Testis (tissue), 5 donors: ENCODE measurements around a stretch of chr22.

- PRO-cap, 3 experiments, result no peak in any of the 3 experiments
- RAMPAGE, long total RNA, 2 experiments, result no peak in any of the 2 experiments
- RRBS, result no CpG with 5 or more reads among the region's 5 CpGs
Measured at GRCh38 chr22:25349880-25350426, 130.5 kb downstream of the CRYBB2 start.

- PRO-cap, 3 experiments, result no peak in any of the 3 experiments
- RAMPAGE, long total RNA, 2 experiments, result no peak in any of the 2 experiments
- RRBS, result no CpG with 5 or more reads among the region's 9 CpGs
Measured at GRCh38 chr22:25374227-25374905, 154.9 kb downstream of the CRYBB2 start.

DNA sequence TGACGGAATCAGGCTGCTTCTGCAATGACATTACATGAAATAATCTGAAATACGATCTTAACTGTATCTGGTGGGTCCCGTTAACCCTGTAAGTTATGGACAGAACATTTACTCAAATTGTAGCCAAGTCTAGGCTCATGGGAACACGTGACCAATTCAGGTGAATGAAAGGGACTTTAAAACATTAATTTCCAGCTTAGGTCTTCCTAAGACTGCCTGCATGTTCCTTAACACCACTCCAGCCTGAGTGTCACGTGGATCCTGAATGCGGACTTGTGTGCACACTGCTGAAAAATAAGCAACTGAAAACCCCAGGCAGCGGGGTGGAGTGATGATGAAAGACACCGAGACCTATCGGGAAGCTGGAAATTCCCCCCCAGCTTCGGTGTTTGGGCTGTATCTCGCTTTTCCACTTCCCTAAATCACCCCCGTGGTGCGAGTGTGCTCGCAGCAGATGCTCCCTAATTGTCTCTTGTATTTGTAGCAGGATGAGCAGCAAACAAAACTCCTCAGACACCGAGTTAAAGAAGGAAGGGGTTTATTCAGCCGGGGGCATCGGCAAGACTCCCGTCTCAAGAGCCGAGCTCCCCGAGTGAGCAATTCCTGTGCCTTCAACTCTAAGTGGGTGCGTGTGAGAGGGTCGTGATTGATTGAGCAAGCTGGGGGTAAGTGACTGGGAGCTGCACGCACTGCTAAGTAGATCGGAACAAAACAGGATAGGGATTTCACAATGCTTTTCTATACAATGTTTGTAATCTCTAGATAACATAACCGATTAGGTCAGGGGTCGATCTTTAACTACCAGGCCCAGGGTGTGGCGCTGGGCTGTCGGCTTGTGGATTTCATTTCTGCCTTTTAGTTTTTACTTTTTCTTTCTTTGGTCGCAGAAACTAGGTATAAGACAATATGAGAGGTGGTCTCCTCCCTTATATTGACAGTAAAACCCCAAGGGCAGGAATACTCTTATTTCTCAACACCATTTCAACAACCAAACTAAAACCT is 144.8 kb upstream of the GRK3 start:
- PRO-cap, 3 experiments, result no peak in any of the 3 experiments
- RAMPAGE, long total RNA, 2 experiments, result start-site peak on the plus strand in 1 of 2 experiments, centred at position 488 of the sequence, 8 reads per replicate
- RRBS, result no CpG with 5 or more reads among the region's 29 CpGs

GRCh38 chr22:25482196-25482752 is 82.2 kb upstream of the GRK3 start:
- PRO-cap, 3 experiments, result peak in 1 of 3 experiments; most common minus-strand start chr22:25482461 (in 1)
- RAMPAGE, long total RNA, 2 experiments, result no peak in any of the 2 experiments
- RRBS, result no CpG with 5 or more reads among the region's 5 CpGs

DNA sequence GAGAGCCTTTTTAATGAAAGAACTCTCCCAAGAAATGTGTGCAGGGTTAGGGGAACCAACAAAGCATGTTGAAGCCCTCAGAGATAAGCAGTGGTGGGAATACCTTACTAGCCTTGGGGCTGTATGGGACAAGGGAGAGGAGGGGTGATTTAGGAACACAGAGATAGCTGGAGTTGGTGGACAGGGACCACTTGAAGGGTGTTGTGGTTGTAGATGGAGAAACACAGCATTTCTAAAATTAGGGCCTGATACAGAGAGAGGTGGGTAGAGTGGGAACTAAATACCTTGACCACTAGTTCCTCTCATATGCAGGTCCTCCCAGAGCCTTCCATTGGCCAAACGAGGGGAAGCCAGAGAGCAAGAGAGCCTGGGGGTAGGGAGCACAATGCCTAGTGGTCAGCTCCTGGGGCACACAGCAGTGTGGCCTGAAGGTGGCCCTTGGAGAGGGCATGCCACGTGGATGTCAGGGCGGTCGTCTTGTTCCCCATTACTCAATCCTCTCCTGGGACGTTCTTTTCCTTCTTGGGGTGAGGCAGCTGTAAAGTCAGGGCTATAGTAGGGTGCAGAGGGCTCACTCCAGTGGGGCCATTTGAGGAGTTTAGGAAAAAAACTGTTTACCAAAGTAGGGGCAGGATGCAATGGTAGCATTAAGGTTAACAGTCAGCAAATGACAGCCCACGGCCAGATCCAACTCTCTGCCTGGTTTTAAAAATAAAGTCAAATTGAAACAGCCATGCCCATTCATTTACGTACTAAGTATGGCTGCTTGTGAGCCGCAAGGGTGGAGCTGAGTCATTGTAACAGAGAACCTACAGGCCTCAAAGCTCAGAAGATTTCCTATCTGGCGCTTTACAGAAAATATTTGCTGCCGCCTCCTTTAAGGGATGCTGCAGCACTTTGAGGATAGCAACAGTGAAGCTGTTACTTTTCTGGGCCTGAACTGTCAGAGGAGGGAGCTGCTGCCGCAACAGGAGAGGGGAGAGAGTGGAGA is 7.5 kb downstream of the MYO18B start:
- PRO-cap, 3 experiments, result no peak in any of the 3 experiments
- RAMPAGE, long total RNA, 2 experiments, result no peak in any of the 2 experiments
- RRBS, result no CpG with 5 or more reads among the region's 11 CpGs

GRCh38 chr22:26032303-26032562 is 137.0 kb upstream of the SEZ6L start:
- PRO-cap, 3 experiments, result peak in 2 of 3 experiments; most common minus-strand start chr22:26032435 (in 2)
- RAMPAGE, long total RNA, 2 experiments, result no peak in any of the 2 experiments
- RRBS, result no CpG with 5 or more reads among the region's 2 CpGs

DNA sequence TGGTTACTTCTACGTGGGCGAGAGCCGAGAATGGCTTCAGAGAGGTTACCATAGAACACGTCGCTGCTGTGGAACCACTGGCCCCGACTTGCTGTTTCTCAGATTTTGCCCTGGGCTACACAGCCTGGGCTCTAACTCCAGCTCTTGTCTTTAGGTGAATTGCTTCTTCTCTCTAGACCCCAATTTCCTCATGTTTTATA is 80.6 kb upstream of the SEZ6L start:
- PRO-cap, 3 experiments, result no peak in any of the 3 experiments
- RAMPAGE, long total RNA, 2 experiments, result no peak in any of the 2 experiments
- RRBS, result no CpG with 5 or more reads among the region's 6 CpGs

- PRO-cap, 3 experiments, result peak in 1 of 3 experiments; most common plus-strand start chr22:26428706 (in 1)
- RAMPAGE, long total RNA, 2 experiments, result no peak in any of the 2 experiments
- RRBS, result no CpG with 5 or more reads among the region's 16 CpGs
Measured at GRCh38 chr22:26428354-26428740, 713 bp upstream of the ASPHD2 start.

DNA sequence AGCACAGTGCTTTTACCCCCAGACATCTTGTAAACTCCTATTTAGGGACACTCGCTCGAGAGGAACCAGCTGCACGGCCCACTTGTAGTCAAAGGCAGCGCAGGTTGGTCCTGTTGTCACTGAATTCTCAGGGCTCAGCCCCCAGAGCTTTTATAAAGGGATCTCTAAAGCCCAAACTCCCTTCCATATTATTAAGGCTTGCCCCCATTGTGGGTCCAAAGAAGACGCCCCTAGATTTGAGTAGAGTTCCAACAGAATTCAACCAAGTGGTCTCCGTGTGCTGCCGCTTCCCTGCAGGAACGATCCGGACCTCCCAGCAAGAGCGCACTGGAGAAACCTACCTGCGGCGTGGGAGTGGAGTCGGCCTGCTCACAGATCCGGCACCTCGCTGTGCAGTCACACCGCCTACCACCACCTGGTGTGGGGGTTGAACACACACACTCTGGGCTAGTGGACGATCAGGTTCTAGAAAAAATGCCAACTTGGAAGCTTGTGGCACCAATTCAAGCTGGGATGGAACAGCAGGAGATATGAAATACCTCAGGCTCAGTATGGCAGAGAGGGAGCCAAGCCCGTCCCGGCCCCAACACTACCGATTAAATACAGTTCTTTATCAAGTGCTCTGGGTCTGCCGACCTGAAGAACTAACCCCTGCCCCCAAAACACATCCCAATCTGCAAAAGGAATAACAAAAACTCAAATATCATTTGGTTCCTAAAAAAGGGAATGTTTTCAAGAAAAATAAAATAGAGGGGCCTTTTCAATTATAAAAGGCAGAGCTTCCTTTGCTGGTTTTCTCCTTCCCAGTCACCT is 23.6 kb downstream of the ASPHD2 start:
- PRO-cap, 3 experiments, result no peak in any of the 3 experiments
- RAMPAGE, long total RNA, 2 experiments, result no peak in any of the 2 experiments
- RRBS, result 94% methylated on average over 6 of the region's 21 CpGs

GRCh38 chr22:26464156-26464694 is 19.4 kb downstream of the HPS4 start:
- PRO-cap, 3 experiments, result no peak in any of the 3 experiments
- RAMPAGE, long total RNA, 2 experiments, result no peak in any of the 2 experiments
- RRBS, result no CpG with 5 or more reads among the region's 11 CpGs

DNA sequence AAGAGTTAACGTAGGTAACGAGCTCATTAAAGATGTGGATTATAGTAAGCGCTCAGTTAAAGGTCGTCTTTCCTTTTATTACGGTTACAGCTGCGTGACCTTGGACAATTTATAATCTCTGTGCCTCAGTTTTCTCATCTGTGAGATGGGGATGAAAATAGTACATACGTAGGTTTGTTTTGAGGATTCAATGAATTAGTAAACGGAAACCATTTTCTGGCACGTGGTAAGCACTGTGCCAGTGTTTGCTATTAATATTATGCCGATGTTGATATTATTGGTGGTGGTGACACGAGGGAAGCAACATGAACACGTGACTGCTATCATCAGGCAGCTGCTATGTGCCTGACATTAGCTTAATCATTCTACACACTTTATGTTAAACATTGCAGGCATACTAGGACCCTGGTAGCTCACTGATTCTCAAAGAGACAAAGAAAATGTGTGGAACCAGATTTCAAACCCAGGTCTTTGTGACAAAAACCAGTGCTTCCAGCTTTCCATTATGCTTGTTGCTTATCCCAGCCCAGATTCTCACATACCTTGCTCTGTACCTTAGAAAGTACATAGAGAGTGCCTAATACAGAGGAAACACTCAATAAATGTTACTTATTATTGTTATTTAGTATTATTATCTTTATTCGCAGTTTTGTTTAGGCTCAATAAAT is 670 bp downstream of the SRRD start:
- PRO-cap, 3 experiments, result no peak in any of the 3 experiments
- RAMPAGE, long total RNA, 2 experiments, result no peak in any of the 2 experiments
- RRBS, result no CpG with 5 or more reads among the region's 13 CpGs

DNA sequence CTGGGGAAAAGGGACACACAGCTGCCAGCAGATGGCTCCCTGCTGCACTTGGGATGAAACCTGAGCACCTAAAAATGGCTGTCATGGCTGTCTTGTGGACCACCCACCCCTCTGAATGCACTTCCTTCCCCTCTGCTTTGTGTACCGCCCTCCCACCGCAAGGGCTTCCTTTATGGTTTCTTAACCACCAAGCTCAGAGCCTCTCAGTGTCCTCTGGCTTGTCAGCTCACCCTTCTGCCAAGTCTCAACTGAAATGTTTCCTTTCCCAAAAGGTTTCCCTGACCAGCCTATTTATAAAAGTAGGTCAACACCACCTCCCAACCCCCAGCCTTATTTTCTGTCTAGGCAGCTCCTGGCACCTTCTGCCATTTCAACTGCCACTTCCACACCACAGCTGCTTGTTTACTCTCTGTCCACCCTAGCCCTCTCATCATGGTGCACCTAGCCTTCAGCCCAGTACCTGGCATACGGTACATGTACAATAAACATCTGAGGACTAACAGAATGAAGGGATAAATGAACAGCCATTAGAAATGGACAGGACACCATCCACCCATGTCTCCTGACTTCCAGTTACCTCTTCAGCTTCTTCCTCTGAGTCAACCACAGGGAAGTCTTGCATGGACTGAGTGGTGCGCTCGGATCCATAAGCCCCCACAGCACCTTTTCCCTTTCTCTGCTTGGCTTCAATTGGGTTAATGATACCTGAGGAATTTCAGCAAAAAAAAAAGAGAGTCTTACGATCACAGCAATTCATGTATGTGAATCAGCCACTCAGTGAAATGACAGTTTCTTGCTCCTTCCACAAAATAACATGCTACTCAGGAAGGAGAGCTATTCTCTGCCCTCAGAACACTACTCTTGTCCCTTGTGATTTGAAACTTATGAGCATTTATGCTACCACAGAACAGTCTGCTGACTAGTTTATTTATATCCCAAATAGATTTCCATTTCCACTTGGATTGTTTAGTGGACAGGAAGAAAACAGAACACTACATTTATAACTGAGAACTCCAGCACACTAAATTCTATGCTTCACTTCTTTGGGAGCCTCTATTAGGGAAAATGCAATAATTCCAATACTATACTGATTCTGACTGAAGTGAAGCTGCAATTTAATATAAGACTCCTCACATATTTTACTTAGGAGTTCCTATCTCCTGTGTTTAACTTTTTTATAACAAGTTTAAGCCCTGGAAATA is 8.8 kb downstream of the TFIP11 start:
- PRO-cap, 3 experiments, result peak in 2 of 3 experiments; most common plus-strand start position 633 of the sequence (in 2)
- RAMPAGE, long total RNA, 2 experiments, result no peak in any of the 2 experiments
- RRBS, result no CpG with 5 or more reads among the region's 6 CpGs

DNA sequence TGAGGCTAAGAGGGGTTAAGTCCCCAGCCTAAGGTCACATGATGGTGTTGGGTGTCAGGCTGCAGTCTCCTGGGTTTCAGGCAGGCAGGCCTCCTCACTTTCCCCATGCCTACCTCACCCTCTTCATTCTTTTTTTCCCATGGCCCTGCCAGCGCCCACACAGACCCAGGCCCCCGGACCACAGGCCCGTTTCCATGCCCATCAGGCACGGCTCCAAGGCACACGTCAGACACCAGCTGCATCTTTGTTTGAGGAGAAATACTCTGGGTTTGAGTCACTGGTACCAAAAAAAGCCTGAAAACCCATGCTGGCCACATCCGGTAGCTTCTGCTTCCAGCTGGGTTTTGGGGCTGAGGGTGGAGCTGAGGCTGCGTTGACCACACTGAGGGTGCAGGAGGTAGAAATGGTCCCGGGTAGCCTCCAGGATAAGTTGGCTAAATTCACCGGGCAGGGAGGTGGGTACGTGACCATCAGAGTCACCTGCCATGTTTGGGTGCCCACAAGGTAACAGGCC is 7.6 kb downstream of the CRYBB1 start:
- PRO-cap, 3 experiments, result no peak in any of the 3 experiments
- RAMPAGE, long total RNA, 2 experiments, result no peak in any of the 2 experiments
- RRBS, result 86% methylated on average over 2 of the region's 10 CpGs

- PRO-cap, 3 experiments, result no peak in any of the 3 experiments
- RAMPAGE, long total RNA, 2 experiments, result no peak in any of the 2 experiments
- RRBS, result no CpG with 5 or more reads among the region's 12 CpGs
Measured at GRCh38 chr22:26642601-26643542, 21.1 kb downstream of the CRYBA4 start.

GRCh38 chr22:26646173-26646522 is 24.4 kb downstream of the CRYBA4 start:
- PRO-cap, 3 experiments, result no peak in any of the 3 experiments
- RAMPAGE, long total RNA, 2 experiments, result no peak in any of the 2 experiments
- RRBS, result no CpG with 5 or more reads among the region's 4 CpGs

DNA sequence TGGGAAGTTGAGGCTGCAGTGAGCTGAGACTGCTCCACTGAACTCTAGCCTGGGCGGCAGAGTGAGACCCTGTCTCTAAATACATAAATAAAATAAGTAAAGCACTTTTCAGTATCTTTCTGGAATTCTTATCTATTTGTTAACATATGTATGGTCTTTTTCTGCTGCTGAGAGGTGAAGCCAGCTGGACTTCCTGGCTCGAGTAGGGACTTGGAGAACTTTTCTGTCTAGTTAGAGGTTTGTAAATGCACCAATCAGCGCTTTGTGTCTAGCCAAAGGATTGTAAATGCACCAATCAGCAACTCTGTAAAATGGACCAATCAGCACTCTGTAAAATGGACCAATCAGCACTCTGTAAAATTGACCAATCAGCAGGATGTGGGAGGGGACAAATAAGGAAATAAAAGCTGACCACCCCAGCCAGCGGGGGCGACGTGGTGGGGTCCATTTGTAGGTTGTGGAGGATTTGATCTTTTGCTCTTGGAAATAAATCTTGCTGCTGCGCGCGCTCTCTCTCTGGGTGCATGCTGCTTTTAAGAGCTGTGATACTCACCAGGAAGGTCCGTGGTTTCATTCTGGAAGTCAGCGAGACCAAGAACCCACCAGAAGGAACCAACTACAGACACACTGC is 238.5 kb downstream of the CRYBA4 start:
- PRO-cap, 3 experiments, result peak in 3 of 3 experiments; most common plus-strand start position 428 of the sequence (in 3); most common minus-strand start position 204 of the sequence (in 2)
- RAMPAGE, long total RNA, 2 experiments, result start-site peak on the plus strand in 2 of 2 experiments, centred at positions 420 to 431 of the sequence, 277 to 325 reads per replicate
- RRBS, result no CpG with 5 or more reads among the region's 11 CpGs

GRCh38 chr22:26902602-26903185 is 280.9 kb downstream of the CRYBA4 start:
- PRO-cap, 3 experiments, result no peak in any of the 3 experiments
- RAMPAGE, long total RNA, 2 experiments, result no peak in any of the 2 experiments
- RRBS, result no CpG with 5 or more reads among the region's 12 CpGs

- PRO-cap, 3 experiments, result peak in 1 of 3 experiments; most common plus-strand start chr22:27554749 (in 1)
- RAMPAGE, long total RNA, 2 experiments, result no peak in any of the 2 experiments
- RRBS, result no CpG with 5 or more reads among the region's 16 CpGs
Measured at GRCh38 chr22:27554159-27555011, 247.2 kb downstream of the MN1 start.

- PRO-cap, 3 experiments, result no peak in any of the 3 experiments
- RAMPAGE, long total RNA, 2 experiments, result no peak in any of the 2 experiments
- RRBS, result no CpG with 5 or more reads among the region's 8 CpGs
Measured at GRCh38 chr22:27581898-27582313, 219.7 kb downstream of the MN1 start.

GRCh38 chr22:27775690-27776047 is 25.9 kb downstream of the MN1 start:
- PRO-cap, 3 experiments, result peak in 1 of 3 experiments; most common plus-strand start chr22:27775989 (in 1)
- RAMPAGE, long total RNA, 2 experiments, result no peak in any of the 2 experiments
- RRBS, result no CpG with 5 or more reads among the region's 7 CpGs